Lung (tissue), 4 donors: ENCODE data around the gene PHTF1.

GRCh38 chr1:112702291-112703135, 4.4 kb downstream of the RHOC start:
- PRO-cap: no peak
- RAMPAGE, long total RNA: no peak
- RRBS: no CpG with 5 or more reads among the region's 13 CpGs

DNA sequence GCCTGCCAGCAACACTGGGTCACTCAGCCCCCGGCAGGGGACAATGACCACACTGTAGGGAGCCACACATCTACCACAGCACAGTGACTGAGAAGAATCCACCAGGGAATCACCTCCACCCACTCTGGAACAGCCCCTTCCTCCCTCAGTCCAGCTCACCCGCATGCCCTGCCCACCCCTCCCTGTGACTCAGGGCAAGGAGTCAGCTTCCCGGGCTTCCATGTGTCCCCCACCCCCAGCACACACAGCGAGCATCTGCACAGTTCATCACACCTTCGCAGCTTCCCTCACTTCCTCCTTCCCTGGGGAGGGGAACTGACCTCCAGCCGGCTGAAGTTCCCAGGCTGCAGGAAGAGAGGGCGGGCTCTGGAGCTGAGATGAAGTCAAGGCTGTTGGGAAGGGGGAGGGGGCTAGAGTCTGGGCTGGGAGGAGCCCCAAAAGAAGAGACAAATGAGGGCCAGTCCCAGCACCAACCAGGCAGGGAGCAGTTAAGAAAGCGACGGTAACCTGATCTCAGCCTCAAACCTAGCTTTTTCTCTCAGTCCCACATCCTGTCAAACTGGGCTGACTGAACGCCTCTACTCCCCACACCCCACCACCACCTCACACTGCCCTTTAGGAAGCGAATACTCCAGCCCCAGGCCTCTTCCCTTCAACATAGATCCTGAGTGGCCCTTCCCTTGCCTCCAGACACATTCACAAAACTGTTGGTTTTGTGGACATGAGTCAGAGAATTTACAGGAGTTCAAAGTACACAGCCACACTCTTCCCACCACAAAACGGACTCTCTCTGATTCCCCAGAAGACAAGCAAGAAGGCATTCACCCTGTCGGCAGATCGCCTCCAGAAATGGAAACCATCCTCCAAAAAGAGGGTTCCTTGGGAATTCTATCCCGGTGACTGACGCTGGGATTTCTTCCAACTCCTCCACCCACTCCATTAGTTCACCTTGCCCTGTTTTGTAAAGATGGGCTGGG, 1.9 kb downstream of the RHOC start:
- PRO-cap: bidirectional peak, plus-strand start at position 522 of the sequence, minus-strand start at position 317 of the sequence
- RAMPAGE, long total RNA: no peak
- RRBS: 0% methylated on average over 2 of the region's 16 CpGs

- PRO-cap: no peak
- RAMPAGE, long total RNA: no peak
- RRBS: no CpG with 5 or more reads among the region's 1 CpG
These were observed 43.2 kb downstream of the SLC16A1 start for GRCh38 chr1:112912730-112913302.

DNA sequence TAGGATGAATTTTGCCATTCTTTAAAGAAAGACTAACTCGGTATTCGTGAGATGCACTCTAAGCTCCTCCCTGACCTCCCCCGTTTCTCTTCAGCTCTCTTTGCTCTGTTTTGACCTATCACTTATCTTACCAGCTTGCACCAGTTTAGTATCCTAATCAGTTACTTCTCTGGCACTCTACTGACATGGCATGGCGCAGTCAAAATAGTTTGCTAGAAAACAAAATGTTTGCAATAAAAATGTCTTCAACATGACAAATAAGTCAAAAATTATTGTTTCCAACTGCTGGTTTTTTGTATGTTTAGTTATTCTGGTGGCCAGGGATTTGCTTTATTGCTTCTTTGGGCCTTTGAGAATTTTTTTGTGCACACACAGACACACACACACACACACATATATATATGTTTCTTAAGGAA, 8.4 kb upstream of the SLC16A1 start:
- PRO-cap: no peak
- RAMPAGE, long total RNA: no peak
- RRBS: no CpG with 5 or more reads among the region's 4 CpGs

DNA sequence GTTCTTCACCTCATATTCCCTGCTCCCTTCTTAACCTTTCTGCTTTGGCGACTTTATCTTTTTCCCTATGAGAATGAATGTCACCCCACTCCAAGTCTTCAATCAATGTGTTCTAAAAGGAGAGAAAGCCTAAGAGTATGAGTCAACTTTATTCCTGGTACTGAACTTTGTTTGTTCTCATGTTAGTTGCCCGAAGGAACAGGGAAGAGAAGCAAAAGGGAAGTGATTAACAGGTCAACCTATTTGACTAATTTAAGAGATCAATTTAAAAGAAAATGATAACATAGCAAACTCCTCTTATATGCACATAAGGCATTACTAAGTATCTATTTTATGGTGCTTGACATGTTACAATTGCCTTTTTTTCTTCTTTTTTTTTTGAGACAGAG, 40.0 kb upstream of the SLC16A1 start:
- PRO-cap: no peak
- RAMPAGE, long total RNA: no peak
- RRBS: no CpG with 5 or more reads among the region's 2 CpGs

DNA sequence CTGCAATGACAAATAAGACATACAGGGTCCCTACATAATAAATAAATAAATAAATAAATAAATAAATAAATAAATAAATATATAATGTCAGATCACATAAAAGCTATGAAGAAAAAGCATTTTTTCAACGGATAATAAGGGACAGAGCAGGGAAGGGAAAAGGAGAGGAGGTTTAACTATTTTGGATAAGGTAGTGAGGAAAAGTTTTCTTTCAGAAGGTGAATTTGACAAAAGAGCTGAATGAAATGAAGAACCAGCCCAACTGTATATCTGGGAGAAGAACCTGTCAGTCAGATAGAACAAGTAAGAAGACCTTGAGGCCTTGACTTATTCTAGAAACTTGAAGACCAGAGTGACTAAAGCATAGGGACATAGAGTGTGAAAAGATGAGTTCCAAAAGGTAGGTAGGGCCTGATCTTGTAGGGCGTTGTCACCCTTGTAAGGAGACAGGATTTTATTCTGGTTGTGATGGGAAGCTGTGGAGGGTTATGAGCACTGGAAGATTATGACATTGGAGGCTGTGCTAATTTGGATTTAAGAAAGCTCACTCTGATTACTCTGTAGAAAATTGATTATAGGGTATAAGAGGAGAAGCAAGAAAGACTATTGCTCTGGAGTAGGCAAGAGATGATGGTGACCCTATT, 115.3 kb downstream of the MAGI3 start:
- PRO-cap: no peak
- RAMPAGE, long total RNA: no peak
- RRBS: no CpG with 5 or more reads among the region's 2 CpGs

DNA sequence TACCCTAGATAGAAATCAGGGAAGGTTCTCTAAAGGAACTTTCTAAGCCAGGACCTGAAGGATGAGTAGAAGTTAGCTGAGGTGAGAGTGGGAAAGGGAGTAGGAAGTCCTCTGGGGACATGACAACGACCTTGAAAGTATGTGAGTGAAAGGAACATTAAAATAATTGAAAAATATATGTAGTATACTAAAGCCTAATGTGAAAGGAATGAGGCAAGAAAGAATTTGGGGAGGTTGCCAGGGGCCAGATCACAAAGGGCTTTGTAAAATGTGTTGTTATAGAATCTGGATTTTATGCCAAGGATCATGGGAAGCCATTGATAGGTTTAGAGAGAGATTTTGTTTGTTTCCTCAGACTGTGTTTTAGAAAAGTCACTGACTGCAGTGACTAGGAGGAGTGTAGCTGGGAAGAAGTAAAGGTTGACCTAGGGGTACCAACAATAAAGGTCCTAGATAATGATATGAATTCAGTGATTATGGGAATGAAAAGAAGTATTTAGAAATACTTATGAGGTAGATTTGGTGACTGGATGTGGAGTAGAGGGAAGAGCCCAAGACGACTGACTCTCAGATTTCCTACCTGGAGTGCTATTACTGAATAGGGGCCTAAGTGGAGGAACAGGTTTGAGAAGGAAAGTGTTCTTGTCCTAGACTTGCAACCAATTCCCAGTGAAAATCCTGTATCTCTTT, 179.9 kb downstream of the PHTF1 start:
- PRO-cap: no peak
- RAMPAGE, long total RNA: no peak
- RRBS: no CpG with 5 or more reads among the region's 2 CpGs

GRCh38 chr1:113680773-113681405, 78.4 kb downstream of the PHTF1 start:
- PRO-cap: no peak
- RAMPAGE, long total RNA: no peak
- RRBS: no CpG with 5 or more reads among the region's 3 CpGs

DNA sequence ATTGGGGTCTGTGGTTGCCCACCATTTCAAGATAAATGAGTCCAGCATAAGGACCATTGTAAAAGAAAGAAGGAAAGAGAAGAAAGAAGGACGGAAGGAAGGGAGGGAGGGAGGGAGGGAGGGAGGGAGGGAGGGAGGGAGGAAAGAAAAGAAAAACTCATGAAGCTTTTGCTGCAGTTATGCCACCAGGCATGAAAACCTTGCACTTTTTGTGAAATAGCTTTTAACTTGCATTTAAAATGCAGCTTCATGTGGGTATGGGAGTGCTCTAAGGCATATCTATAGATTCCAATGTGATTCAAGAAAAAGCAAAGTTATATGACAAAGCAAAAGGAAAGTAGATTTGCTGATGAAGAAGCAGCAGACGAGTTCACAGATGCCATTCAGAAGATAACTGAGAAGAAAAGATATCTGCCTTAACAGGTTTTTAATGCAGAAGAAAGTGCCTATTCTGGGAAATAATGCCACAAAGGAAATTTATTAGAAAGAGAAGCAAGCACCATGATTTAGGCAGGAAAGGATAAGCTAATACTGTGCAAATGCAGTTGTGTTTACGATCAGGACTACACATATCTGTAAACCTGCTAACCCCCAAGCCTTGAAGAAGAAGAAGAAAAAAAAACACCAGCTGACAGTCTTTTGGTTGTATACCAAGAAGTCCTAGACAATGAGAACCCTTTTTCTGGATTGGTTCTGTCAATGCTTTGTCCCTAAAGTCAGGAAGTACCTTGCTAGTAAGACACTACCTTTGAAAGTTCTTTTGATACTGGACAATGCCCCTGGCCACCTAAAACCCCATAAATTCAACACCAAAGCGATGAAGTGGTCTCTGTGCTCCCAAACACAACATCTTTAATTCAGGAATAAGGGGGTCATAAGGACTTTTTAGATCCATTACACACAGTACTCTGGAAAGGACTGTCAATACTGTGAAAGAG, 68.0 kb downstream of the PHTF1 start:
- PRO-cap: no peak
- RAMPAGE, long total RNA: no peak
- RRBS: no CpG with 5 or more reads among the region's 4 CpGs

DNA sequence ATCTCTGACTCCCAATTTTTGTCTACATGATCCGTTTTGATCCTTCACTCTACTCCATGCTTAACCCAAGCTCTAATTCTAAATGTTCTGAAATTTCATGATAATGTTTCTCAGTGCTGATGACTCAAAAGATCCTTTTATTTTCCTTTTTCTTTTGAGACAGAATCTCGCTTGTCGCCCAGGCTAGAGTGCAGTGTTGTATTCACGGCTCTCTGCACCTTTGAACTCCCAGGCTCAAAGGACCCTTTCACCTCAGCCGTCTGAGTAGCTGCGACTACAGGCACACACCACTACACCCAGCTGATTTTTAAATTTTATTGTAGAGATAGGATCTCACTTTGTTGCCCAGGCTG, 11.5 kb downstream of the PHTF1 start:
- PRO-cap: no peak
- RAMPAGE, long total RNA: no peak
- RRBS: no CpG with 5 or more reads among the region's 6 CpGs

- PRO-cap: bidirectional peak, plus-strand start at chr1:113759609, minus-strand start at chr1:113759470; unidirectional peak, minus-strand start at chr1:113759996
- RAMPAGE, long total RNA: no peak
- RRBS: 3% methylated on average over 18 of the region's 51 CpGs
These were observed at the start of gene PHTF1 for GRCh38 chr1:113759350-113760484. TSS of gene PHTF1 (minus strand) at chr1:113759486.

- PRO-cap: no peak
- RAMPAGE, long total RNA: no peak
- RRBS: no CpG with 5 or more reads among the region's 3 CpGs
These were observed 4.3 kb upstream of the PHTF1 start for GRCh38 chr1:113763532-113764004.

- PRO-cap: no peak
- RAMPAGE, long total RNA: no peak
- RRBS: no CpG with 5 or more reads among the region's 8 CpGs
These were observed 3.5 kb downstream of the AP4B1 start for GRCh38 chr1:113901027-113901644.

DNA sequence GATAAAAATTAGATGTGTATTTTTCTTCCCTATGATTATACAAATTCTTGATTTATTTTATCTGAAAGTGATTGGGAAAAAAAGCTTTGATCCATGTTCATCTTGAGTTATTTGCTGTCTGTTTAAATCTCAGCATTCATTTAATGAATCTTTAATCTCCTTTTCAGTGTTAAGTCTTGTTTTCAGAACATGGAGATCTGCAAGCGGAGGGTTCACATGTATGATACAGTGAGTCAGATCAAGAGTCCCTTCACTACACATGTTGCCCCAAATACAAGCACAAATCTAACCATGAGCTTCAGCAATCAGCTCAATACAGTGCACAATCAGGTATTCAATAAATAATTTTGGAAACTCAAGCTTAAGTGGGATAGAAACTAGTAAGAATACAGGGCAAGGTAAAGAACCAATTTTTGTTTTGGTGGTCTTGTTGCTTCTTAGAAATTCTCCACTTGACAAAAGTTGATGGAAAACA, 22.3 kb upstream of the OLFML3 start:
- PRO-cap: no peak
- RAMPAGE, long total RNA: no peak
- RRBS: no CpG with 5 or more reads among the region's 1 CpG

DNA sequence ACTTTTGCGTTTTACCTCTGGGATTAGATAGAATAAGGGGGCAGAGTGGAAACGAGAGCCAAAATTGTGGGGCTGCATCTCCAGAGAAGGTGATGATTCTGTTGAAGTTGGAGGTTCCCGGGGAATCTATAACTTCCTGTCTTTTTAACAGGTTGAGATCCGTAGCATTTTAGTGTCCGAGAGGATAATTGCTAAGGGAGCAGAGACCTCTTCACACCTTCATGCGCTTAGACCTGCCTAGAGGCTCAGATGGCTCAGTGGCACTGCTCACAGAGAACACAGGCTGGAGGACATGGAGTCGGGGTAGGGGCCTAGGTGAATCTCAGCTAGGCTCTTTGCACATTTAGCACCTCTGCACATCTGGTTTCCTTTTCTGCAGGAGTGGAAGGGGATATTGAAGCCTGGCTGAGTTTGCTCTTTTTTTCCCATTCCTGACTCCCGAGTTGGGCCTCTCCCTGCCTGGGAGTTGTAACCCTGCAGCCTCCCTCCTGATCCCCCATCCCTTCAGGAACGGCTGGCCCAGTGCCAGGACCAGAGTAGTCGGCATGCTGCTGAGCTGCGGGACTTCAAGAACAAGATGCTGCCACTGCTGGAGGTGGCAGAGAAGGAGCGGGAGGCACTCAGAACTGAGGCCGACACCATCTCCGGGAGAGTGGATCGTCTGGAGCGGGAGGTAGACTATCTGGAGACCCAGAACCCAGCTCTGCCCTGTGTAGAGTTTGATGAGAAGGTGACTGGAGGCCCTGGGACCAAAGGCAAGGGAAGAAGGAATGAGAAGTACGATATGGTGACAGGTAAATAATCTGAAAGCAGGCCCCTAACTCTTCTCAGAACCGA, 768 bp downstream of the OLFML3 start:
- PRO-cap: no peak
- RAMPAGE, long total RNA: no peak
- RRBS: no CpG with 5 or more reads among the region's 18 CpGs

GRCh38 chr1:113981916-113982965, 3.0 kb downstream of the OLFML3 start:
- PRO-cap: no peak
- RAMPAGE, long total RNA: no peak
- RRBS: no CpG with 5 or more reads among the region's 20 CpGs

DNA sequence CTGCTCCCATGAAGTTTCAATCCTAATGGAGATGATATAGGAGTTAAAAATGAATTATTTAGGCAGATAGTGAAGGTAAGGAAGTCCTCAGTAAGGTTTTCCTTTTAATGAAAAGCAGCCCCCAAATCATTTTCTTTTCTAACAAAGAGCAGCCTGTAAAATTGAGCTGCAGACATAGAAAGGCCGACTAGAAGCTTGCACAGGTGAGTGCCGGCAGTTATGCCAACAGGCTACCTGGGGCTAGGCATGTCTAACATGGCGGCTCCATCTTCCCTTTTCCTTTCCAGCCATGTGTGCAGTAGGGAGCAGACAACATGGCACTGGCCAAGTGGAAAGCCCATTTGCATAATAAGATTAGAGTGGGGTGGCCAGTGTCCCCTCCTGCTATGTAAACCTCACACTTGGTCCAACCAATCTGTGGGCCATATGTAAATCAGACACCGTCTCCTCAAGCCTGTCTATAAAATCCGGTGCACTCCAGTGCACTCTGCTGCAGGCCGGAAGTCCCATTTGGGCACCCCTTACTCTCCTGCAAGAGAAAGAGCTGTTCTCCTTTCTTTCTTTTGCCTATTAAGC, 43.9 kb downstream of the OLFML3 start:
- PRO-cap: no peak
- RAMPAGE, long total RNA: no peak
- RRBS: no CpG with 5 or more reads among the region's 6 CpGs

DNA sequence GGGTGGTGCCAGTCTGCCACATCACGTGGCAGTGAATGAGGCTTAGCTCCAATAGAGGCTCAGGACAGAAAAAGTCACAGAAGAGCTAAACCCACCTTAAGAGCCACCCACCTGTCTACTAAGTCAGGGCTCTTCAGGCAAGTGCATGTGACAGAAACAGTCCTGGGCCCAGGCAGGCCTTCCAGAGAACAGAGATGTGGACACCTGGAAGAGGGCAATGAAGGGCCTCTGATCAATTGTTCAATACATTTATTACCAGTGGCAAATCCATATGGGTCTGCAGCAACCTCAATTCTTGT, 57.1 kb downstream of the OLFML3 start:
- PRO-cap: no peak
- RAMPAGE, long total RNA: no peak
- RRBS: no CpG with 5 or more reads among the region's 1 CpG

GRCh38 chr1:114405460-114405878, 105.5 kb downstream of the TRIM33 start:
- PRO-cap: no peak
- RAMPAGE, long total RNA: no peak
- RRBS: no CpG with 5 or more reads among the region's 6 CpGs

DNA sequence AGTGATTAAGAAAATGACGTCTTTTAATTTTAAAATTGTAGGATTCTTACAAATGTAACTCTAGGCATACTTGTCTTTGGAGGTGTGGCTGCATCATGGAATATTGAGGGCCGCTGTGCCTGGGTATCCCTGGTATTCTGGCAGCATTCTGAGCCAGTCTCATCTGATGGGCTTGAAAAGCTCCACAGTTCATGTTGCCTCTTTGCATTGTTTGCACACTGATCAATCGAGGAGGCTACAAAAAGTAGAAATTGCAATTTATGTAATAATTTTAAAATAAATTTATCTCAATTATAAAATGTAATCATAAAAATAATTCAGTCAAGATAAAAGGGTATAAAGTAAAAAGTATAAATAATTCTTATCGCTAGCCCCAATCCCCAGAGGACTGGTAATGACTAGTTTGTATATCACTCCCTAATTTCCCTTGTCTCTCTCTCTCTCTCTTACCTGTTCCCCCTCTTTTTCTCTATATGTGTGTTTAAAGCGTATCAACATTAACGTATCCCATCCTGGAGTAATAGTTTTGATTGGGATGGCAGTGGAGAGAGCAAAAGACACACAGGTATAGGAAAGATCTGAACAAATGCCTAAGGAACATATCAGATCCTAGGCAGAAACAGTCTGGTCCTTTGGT, 86.4 kb downstream of the TRIM33 start:
- PRO-cap: no peak
- RAMPAGE, long total RNA: no peak
- RRBS: no CpG with 5 or more reads among the region's 6 CpGs